ENCODE data around the genes ANXA8L1 and GDF2.

DNA sequence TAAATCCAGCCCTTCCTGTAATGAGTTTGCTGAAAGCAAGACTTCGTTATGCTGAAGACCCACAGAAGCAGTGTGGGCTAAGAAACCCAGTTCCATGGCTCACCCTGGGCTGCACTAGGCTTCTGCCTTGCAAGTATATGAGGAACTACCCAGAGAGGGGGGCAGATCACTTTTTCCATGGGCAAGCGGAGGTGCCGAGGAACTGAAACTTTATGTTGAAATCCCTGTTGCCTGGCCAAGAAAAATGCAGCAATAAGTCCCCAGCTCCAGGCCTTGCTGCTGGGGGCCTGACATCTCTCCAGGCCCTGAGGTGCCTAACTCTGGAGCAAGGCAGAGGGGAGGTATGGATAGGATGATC is 8.5 kb downstream of the RASSF4 start:
- PRO-cap, 2 experiments, result no peak in any of the 2 experiments

- PRO-cap, 2 experiments, result no peak in any of the 2 experiments
Measured at GRCh38 chr10:45330273-45330489, 14.8 kb upstream of the OR13A1 start.

DNA sequence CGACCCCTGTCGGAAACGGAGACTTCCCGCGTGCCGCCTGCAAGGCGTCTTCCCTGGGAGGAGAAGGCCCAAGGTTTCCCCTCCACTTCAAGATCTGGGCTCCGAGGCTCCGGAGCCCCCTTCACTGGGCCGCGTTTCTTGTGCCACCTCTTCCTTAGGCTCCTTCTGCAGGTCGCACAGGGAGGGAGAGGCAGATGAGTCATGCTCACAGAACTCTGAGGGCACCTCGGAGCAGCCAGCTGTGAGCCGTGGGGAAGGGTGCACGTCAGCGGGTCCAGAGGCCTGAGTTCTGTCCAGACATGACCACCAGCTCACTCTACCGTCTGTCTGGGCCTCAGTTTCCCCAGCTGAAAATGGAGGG is 626 bp downstream of the ALOX5 start:
- PRO-cap, 2 experiments, result no peak in any of the 2 experiments

- PRO-cap, 2 experiments, result no peak in any of the 2 experiments
Measured at GRCh38 chr10:45379150-45379758, 5.2 kb downstream of the ALOX5 start.

GRCh38 chr10:45601126-45601451 is 65.9 kb upstream of the MARCHF8 start:
- PRO-cap, 2 experiments, result no peak in any of the 2 experiments

DNA sequence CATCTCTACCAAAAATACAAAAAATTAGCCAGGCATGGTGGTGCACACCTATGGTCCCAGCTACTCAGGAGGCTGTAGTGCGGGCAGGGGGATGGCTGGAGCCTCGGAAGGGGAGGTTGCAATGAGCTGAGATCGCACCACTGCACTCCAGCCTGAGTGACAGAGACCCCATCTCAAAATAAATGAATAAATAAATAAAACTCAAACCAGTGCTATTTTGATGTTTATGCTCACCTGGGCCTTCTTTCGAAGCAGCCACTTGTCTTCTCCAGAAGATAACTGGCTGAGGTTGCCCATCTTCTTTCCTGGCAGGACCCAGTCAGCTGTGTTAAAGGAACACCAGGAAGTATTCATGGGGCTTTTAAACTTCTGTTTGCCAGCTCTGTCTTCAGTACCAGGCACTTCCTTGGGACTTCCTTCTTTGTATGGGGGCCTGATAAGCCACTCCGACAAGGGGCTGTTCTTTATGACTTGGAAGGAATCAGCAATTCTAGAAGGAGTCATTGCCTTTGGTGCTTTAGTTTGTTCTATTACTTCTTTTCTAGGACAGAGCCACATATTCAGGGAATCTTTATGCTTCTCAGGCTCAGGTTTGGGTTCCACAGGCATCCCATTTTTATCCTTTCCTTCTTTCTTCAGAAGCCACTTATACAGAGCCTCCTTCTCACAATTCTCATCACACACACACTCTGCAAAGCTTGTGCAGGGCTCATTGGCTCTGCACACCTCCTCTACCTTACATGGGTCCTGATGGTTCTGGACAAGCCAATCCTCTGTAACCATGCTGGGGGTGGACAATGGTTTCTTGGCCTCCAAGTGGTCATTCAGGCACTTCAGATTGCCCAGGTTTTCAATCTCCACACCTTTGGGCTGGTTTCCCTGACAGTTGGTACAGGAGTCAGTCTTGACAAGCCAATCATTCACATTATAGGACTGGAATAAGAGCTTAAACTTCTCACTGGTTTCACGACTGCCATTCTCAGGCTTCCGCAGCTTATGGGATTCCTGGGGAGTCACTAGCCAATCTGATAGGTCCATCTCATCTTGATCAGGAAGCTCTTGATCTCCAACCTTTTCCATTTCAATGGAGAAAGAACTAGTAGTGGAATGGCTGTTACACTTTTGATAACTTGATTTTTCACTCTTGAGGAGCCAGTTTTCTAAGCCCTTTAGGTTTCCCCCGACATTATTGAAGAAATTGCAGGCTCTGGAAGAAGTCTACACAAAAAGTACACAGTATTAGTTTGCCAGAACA is 20.0 kb downstream of the NCOA4 start:
- PRO-cap, 2 experiments, result no peak in any of the 2 experiments

DNA sequence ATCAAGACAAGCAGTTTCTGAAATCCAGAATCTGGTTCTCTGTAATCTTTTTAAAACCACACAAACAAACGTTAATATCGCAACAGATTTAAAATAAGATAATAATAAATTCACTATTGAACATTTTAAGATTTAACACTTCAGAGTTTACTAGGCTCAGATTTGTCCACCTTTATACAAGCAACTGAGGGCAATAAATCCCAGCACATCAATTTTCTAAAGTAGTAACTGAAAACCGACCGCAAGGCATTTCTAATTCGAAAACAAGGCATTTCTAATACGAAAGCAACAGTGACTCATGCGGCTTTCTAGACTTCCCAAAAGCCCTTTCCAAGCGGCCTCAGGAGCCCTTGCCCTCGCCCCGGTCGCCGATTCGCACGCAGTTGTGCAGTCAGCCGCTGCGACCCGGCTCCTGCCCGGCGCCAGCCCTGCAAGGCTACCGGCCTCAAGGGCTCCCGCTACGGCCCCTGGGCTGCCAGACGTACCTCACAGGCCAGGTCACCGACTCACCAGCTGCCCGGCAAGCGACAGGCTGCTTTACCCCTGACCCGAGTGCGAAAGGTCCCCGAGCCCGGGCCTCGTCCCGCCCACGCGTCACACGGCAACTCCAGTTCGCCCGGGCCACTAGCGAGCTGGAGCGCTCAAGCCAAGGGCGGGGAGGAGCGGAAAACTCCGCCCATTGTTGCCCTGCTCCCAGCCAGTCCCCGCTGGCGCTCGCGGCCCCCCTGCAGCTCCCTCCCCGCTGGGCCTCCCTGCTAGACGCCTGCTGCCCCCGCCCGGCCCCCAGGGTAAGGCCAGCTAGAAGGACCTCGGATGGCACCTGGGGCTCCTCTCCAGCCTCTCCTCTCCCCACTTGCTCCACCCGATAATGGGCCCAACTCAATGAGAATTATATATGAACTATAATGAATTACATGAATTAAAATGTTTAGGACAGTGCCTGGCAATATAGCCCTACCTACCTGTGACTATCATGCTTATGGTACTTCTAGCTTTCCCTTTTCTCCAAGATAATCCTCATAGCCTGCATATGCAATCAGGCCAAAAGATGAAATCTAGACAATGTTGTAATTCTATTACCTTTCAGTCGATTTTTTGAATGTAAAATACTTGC is 7.2 kb downstream of the NCOA4 start:
- PRO-cap, 2 experiments, result peak in 2 of 2 experiments; most common plus-strand start position 346 of the sequence (in 2); most common minus-strand start position 534 of the sequence (in 1)

DNA sequence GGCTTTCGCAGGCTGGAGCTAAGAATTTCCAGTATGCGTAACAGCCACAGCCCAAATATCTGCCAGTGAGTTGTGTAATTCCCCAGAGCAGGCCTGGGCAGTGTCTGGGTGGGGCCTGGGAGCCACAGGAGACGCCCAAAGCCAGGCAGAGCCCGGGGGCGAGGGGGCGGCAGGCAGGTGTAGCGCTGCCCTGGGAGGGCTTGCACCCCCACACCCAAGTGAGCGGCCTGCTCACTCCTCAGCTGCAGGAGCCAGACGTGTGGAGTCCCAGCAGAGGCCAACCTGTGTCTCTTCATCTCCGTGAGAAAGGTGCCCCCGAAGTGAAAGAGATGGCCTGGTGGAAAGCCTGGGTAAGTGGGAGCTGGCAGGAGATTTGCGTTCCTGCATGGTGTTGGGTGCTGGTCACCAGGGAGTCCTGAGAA is at the start of gene ANXA8L1:
TSS of gene ANXA8L1 (plus strand) at position 254 of the 422 bp plus-strand sequence.
- PRO-cap, 2 experiments, result no peak in any of the 2 experiments

GRCh38 chr10:46397959-46398800 is 22.6 kb downstream of the ANXA8L1 start:
- PRO-cap, 2 experiments, result no peak in any of the 2 experiments

DNA sequence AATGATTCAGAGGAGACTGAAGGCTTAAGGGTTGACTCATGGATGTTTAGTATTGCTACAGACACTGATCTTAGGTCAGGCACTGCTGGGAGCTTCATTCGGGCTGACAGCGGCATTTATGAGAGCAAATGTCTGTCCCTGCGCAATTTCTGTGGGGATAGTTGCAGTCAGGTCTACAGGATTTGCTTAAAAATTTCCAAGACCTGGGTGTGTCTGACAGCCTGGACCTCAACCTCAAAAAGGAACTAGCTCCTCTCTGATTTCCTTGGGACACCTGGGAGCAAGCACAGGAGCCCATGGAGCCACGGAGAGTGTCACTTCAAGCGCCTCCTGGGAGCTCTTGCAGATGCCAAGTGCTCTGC is 162.3 kb upstream of the GDF10 start:
- PRO-cap, 2 experiments, result no peak in any of the 2 experiments

GRCh38 chr10:47322245-47322784 is at the start of gene GDF2:
GDF2 (plus strand) TSS chr10:47322454.
- PRO-cap, 2 experiments, result no peak in any of the 2 experiments

DNA sequence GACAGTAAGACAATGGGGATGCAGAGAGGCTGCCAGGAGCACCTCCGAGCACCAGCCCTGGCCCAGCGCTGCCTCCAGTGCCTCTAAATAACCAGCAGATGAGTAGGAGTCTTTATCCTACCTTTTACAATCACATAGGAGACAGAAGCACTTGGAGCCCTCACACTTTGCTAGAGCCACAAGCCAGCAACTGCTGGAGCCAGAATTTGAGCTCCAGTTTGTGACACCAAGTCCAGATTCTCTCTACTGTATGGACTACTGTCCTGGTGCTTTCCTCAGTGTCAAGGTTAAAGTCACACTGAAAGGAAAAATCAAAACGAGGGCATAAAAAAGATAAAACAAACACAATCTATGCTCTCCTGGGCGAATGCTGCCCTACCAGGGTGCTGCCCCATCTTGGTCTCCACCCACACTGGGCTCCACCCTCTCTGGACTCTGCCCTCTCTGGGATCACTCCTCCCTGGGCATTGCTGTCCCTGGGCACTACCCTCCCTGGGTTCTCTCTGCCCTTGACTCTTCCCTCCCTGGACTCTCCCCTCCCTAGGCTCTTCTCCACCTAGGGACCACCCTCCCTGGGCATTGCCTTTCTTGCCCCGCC is 8.4 kb downstream of the GDF2 start:
- PRO-cap, 2 experiments, result no peak in any of the 2 experiments

DNA sequence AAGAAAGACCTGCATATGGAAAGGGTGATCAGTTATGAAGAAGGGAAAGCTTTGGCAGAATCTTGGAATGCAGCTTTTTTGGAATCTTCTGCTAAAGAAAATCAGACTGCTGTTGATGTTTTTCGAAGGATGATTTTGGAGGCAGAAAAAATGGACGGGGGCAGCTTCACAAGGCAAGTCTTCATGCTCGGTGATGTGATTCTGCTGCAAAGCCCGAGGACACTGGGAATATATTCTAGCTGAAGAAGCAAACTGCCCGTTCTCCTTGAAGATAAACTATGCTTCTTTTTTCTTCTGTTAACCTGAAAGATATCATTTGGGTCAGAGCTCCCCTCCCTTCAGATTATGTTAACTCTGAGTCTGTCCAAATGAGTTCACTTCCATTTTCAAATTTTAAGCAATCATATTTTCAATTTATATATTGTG is 56.8 kb downstream of the SYT15B start:
- PRO-cap, 2 experiments, result no peak in any of the 2 experiments

DNA sequence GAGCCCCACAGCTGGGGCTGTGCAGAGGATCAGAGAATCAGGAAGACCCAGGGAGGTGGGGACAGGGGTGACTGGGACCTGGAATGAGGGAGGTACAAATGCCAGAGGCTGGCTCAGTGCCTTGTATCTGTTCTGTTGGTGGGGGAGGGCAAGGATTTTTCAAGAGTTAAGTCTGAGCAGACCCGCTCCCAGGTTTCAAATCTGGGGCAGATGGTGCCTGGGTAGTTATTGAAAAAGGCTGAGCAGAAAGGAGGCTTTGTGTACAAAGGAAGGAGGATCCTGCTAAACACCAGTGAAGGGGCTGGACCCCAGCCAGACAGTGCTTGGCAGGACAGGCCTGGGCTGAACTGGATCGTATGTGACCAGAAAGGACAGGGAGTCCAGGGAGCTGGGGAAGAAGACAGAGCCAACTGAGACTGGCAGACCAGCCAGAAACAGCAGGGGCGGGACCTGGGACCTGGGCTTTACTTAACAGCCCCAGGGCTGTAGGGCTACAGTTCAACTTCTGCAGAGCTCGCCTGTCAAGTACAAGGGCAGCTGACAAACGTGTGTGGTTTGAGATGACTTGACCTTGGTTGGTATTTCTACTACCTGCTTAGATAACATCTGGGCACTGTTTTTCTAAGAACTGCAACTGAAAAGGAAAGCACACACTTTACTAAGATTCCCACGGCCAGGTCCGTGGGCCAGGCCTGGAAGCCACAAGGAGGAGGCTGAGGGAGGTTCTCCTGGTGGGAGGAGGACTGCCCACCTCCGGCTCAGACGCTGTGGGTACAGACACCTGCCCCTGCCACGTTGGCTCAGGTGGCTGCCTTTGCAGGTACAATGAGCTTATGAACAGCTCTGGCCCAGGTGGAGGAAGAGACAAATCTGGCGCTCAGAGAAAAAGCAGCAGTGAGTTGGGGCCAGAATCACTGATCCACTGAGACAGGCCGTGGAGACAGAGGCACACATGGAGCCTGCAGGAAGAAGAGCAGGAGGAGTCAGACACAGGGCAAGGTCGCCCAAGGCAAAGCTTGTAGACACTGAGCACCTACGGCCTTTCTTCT is 13.4 kb upstream of the FRMPD2 start:
- PRO-cap, 2 experiments, result no peak in any of the 2 experiments

DNA sequence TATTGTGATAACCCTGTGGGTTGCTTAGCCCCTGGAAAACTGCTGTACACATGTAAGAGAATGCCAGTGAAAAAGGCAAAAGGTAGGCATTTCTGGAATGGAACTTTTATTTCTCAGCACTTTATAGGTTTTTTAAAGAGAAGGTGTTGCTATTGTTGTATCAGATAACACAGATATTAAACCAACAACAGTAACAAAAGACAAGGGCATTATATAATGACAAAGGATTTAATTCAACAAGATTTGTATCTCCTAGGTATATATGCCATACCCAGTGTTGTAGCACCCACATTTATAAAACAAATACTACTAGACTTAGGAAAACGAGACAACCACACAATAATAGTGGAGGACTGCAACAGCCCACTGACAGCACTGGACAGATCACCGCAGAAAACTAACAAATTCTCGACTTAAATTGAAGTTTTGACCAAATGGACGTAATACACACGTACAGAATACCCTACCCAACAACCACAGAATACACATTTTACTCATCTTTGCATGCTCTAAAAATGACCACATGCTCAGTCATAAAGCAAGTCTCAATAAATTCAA is 30.3 kb downstream of the MAPK8 start:
- PRO-cap, 2 experiments, result no peak in any of the 2 experiments

DNA sequence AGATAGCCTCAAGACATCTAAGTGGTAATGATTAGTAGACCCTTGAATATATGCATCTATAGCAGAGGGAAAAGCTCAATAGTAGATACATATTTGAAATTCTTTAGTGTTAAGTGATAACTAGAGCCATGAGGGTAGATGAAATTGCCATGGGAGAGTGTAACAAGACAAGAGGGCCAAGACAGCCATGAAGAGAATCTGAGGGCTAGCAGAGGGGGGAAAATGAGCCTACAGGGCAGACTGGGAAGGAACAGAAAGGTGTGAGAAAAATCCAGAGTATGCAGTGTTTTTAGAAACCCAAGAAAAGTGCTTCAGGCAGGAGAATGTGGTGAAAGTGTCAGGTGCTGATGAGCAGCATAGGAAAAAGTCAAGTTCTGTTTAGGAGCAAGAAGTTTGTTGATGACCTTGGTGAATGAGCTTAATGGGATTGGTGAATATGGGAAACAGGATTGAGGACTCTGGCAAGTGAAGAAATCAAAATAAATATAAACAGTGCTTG is 63.0 kb downstream of the MAPK8 start:
- PRO-cap, 2 experiments, result no peak in any of the 2 experiments

DNA sequence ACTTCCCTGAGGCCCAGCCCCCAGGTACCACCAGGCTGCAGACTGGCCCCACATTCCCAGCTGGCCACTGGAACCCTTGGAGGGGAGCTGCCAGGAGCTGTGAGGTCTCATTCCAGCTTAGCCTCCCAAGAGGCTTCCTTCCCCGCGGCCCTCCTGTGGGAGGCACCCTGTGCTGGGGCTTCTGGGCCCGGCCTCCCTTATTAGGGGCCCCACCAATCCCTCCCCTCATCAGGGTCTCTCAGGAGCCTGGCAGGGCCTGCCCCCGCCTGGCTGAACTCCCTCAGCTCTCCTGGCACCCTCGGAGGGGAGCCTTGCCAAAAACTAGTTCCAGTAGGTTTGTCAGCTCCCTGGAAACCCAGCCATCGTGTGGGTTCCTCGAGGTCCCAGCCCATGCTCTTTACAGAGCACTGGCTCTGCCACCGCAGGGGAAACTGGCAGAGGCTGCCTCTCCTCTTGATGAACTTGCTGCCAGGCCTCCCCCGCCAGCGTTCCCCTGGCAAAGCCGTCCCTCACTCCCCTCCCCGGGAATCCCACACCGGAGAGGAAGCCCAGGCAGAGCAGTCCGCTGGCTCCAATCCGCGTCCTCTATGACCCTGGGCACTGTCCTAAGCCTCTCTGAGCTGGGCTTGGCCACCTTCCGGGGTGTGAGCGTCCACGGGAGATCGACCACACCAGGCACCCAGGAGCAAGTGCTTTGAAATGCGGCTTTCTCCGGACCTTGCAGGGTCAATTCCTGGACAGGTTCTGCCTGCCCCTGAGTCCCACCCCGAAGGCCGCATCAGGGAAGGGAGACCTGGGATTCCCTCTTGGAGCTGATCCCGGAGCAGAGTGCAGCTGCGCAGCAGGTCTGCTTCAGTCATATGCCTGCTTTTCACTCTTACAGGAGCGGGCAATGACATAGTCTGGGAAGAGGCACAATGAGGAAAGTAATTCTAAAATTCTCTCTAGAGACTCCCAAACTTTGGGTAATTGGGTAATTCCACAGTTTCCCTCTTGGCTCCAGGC is 139.7 kb downstream of the ARHGAP22 start:
- PRO-cap, 2 experiments, result no peak in any of the 2 experiments

DNA sequence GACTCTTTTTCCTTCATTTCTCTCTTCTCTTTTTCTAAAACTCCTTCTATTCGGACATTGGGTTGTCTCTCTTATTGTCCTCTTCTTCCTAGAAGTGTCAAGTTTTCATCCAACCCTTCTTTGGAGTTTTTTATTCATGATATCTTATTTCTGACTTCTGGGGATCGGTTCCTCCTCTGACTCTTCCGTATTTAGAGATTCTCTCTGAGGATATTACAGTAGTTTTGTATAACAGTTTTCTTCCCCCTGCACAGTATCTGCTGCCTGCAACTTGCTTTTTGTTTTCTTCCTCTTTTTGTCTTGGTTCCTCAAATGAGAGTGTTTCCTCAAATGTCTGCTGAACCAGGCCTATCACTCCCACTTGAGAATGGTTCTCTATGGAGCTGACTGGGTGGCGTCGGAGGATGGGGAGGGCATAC is 27.8 kb downstream of the ARHGAP22 start:
- PRO-cap, 2 experiments, result no peak in any of the 2 experiments

DNA sequence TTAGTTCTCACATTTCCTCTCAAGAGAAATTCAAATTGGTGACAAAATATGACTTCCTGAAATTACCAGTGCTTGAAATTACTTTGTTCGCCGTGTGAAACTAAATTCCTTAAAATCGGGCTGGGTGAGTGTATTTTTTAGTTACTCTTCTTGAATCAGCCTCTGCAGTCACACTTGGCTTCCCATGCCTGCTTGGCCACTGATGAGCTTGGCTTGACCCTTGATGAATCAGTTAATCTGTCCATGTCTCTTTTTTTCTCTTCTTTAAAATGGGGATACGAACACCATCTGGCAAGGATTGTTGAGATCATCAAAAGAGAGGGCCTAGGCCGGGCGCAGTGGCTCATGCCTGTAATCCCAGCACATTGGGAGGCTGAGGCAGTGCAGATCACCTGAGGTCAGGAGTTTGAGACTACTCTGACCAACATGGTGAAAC is 19.0 kb upstream of the ARHGAP22 start:
- PRO-cap, 2 experiments, result no peak in any of the 2 experiments

DNA sequence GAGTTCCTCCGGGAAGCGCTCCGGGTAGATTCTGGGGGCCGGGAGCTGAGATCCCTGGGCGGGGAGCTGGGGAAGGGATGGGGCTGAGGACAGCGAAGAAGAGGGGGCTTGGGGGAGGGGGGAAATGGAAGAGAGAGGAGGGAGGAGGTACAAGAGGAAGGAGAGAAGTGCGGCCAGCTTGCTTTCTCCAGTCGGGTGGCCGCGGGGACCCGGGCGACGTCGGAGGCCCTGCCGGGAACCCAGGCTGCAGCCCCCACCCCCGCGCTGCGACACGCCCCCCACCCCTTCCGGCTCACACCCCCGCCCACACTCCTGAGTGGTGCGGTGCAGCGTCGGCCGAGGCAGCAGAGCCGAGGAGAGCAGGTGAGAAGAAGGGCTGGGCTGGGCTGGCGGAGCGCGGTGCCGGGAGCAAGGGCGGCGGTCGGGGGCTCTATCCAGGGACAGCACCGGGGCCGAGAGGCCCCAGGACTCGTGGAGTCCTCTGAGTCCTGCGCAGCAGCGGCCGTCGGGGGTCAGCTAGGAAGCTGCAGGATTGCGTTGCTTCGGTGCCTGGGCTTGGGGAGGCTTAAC is 361 bp downstream of the CHAT start:
- PRO-cap, 2 experiments, result no peak in any of the 2 experiments

Data from helper T cell (primary cell).